Epithelial cell of proximal tubule (primary cell): Measurements from ENCODE around the gene PRR23A.

- RAMPAGE, long total RNA: no peak
- RRBS: no CpG with 5 or more reads among the region's 6 CpGs
Observed at GRCh38 chr3:138261473-138262259, 68.0 kb downstream of the NME9 start.

DNA sequence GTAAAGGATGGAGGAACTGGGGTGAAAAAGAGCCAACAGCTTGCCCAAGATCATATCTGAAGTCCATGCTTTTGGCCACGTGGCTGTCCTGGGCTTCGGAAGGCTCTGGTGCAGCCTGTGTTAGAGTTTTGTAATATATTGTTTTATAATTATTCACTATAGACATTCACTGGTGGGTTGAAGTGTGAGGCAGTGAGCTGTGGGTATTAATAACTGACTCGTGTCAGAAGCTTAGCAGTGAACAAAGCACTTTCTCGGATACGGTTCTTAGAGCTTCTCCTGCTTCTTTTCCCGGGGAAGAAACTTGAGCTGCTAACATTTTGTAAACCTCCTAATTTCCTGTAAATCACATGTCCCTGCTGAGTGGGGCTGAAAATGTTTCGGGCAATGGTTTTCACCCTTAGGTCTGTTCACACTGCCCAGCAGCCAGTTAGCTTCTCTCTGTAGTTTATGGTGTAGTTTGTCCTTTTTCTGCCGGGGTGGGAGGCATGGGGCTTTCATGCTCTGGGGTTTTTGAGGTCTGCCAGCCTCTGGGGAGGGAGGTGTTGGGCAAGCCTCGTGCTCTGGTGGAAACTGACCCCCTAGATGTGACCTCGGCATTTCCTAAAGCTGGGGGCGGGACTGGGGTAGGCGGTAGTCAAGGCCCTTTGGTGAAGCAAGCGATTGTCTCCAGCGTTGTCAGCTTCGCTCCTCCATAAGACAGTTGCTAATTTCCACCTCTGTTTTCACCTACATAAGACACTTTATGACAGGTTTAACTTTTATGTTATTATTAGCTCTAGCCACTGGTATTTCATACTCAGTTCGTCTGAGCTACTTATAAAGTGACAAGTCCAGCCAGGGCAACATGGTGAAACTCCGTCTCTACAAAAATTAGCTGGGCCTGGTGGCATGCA is 1.8 kb downstream of the MRAS start:
- RAMPAGE, long total RNA: no peak
- RRBS: no CpG with 5 or more reads among the region's 17 CpGs

GRCh38 chr3:138374693-138375092 is 26.3 kb downstream of the MRAS start:
- RAMPAGE, long total RNA: no peak
- RRBS: no CpG with 5 or more reads among the region's 2 CpGs

GRCh38 chr3:138535708-138536122 is 58.3 kb downstream of the CEP70 start:
- RAMPAGE, long total RNA: no peak
- RRBS: no CpG with 5 or more reads among the region's 1 CpG

DNA sequence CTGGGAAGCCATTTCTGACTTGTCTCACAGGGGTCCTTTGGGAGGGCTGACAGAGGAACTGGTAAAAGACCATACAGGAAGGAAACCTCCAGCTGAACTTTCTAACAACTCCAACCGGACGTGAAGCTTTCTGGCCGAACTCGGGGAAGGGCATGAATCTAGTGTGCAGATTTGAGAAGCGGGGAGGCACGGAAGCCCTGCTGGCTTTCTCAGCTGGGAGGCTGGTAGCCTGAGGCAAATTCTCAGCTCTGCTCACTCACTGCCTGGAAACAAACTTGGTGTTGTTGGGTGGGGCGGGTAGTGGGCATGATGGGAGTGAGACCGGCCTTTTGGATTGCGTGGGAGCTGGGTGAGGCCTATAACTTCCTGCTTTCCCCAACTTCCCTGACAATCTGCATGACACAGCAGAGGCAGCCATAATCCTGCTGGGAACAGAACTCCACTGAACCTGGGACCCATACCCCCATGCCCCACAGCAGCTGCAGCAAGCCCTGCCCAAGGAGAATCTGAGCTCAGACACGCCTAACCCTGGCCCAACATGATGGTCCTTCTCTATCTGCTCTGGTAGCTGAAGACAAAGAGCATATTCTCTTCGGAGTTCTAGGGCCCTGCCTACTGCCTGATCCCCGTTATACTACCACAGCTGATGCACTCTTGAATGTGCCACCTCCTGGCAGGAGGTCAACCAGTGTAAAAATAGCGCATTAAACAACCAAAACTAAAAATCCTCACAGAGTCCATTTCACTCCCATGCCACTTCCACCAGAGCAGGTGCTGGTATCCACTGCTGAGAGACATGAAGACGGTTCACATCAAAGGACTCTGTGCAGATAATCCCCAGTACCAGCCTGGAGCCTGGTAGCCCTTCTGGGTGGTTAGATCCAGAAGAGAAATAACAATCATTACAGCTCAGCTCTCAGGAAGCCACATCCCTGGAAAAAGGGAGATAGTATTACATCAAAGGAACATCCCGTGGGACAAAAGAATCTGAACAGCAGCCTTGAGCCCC is 44.7 kb downstream of the CEP70 start:
- RAMPAGE, long total RNA: no peak
- RRBS: no CpG with 5 or more reads among the region's 15 CpGs

GRCh38 chr3:138588611-138589026 is 5.4 kb downstream of the CEP70 start:
- RAMPAGE, long total RNA: no peak
- RRBS: no CpG with 5 or more reads among the region's 4 CpGs

GRCh38 chr3:138724369-138724873 is 110.3 kb downstream of the PIK3CB start:
- RAMPAGE, long total RNA: no peak
- RRBS: no CpG with 5 or more reads among the region's 6 CpGs

DNA sequence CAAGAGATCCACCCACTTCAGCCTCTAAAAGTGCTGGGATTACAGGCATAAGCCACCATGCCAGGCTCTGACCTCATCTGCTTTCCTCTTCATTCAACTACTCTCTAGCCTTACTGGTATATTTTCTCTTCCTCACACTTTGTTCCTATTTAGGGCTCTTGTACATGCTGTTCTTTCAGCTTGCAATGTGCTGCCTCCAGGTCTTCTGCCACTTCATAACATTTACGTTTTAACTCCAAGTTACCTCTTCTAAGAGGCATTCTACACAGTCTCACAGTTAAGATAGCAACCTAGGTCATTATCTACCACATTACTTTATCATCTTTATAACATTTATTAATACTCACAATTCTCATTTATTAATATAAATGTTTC is 34.8 kb downstream of the PIK3CB start:
- RAMPAGE, long total RNA: no peak
- RRBS: no CpG with 5 or more reads among the region's 1 CpG

GRCh38 chr3:138862960-138863897 is 28.5 kb upstream of the PIK3CB start:
- RAMPAGE, long total RNA: no peak
- RRBS: no CpG with 5 or more reads among the region's 11 CpGs

DNA sequence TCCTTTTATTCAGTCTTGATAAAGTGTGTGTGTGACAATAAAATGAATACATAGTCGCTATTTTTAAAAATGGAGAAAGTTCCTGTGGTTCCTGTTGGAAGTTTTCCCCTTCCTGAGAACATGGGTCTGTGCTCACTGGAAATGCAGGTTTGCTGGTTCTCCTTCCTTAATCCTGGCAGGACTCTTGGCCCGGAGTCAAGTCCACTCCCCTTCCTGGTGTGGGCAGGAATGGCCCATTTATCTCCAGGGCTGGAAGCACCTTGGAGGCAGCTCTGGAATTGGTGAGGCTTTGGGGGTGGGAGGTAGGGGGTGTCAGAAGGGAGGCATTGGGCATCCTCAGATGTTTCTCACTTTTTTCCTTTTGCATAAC is 30.1 kb downstream of the FOXL2 start:
- RAMPAGE, long total RNA: no peak
- RRBS: no CpG with 5 or more reads among the region's 2 CpGs

DNA sequence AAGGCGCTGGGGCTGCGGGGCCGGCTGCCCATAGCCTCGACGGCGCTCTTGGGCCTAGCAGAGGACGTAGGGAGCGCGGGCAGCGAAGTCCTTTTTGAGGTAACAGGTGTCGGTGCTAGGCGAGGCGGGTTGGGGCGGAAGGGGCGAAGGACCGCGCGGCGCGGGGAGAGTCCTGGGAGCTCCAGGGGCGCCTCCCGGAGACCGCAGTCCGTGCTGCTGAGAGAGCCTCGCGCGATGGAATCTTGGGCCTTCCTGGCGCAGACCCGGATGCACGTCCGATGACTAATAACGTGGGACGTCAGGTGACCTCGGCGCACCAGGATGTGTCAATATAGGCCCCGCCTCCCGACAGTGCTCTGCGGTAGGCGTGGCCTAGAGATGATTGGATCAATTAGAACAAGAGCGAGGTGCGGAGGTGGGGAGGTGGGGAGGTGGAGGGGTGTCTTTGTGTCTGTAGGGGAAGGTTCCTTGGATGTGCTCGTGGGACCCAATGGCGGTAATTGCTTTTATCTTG is at the start of gene PRR23A:
Gene PRR23A (minus strand): TSS at position 32 of the 514 bp plus-strand sequence.
- RAMPAGE, long total RNA: no peak
- RRBS: 73% methylated on average over 4 of the region's 43 CpGs

DNA sequence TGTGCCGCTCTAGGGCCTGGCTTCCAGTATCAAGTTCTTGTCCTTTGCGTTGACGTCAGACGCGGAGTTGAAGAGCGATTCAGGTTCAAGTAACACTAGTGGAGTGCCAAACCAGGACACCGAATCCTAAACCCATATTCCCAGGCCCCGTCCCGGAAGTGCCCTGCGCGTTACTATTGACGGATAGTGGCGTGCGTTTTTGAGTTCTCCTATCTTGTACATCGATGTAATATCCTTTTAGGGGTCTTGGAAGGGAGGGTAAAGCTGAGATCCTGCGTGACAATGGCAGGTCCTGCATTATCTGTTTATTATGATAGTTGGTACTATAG is 348 bp upstream of the PRR23C start:
- RAMPAGE, long total RNA: no peak
- RRBS: no CpG with 5 or more reads among the region's 16 CpGs

DNA sequence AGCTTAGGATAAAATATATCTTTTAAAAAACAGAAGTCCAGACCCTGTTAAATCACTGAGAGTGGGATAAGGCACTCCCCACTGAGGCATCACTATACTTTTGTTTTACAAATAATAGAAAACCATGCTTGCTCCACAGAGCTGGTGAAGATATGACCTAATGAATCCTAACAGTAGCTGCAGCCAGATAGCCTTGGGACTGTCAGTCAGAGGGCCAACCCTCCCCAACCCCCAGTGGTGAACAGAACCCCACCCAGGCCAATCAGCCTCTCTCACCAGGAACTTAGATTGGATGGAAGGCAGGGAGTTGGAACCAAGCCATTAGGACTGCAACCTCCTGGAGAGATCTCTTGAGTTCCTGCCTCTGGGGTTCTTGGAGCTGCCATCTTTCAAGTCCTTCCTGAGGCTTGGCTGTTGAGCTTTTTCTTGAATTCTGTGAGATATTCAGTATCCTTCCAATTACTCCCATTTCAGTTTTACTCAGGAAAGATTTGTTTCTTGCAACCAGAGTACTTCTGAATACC is 3.0 kb upstream of the MRPS22 start:
- RAMPAGE, long total RNA: no peak

GRCh38 chr3:139533086-139533350 is 6.5 kb downstream of the RBP1 start:
- RAMPAGE, long total RNA: no peak
- RRBS: no CpG with 5 or more reads among the region's 5 CpGs

DNA sequence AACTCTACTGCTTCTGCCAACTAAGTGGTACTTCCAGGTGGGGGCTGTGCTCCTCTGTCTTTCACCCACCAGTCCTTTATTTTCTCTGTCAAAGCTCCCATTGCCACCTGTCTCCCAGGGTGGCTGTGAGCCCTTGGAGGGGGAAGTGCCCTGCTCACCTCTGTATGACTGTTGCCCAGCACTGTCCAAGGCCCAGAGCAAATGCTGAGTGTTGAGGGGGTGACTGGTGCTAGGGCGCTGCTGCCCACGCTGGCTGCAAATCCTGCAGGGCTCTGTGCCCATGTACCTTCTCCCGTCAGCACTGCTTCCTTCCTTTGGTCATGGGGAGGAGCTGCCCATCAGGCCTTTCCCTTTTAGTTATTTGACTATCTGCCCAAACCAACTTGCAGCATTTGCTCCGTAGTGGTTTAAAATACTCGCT is 9.5 kb downstream of the CLSTN2 start:
- RAMPAGE, long total RNA: no peak
- RRBS: no CpG with 5 or more reads among the region's 5 CpGs

DNA sequence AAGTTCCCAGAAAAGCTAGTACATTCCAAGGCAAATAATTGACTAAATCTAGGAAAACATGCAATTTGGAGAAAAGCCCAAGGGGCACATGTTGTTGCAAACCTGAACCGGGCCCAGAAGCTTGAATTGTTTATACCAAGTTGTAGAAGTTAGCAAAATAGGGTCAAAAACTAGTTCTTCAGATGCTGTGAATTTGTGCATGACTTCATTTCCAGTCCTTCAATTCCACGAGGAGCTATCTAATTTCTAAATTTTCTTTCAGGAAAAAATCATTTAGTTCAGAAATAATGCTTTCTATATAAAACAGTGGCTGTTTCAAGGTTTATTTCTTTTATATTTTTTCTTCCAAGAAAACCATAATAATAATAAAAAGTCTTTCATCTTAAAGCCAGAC is 31.1 kb downstream of the TRIM42 start:
- RAMPAGE, long total RNA: no peak
- RRBS: no CpG with 5 or more reads among the region's 2 CpGs

- RAMPAGE, long total RNA: no peak
- RRBS: no CpG with 5 or more reads among the region's 12 CpGs
Observed at GRCh38 chr3:141238149-141238655, 6.6 kb downstream of the PXYLP1 start.

DNA sequence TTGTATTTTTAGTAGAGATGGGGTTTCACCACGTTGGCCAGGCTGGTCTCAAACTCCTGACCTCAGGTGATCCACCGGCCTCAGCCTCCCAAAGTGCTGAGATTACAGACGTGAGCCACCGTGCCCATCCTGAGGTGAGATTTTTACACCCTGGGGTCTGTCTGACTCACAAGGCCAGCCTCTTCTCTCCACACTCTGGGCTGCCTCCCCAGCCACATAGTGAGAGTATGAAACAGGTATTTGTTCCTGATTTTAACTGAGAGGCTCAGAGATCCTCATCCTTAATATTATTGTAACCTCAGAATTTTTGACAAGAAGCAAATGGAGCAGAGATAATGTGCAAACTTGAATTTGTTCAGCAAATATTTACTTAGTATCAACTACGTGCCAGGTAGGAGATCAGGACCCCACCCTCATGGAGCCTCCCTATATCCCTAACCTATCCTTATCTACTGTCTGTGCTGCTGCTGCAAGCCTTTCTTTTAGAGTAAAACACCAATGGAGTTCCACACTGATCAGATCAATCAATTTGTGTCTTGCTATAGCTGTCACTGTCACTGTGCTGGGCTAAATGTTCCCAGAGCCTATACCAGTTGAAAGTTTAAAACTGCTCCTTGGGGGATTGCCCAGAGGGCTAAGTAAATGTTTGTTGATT is 41.0 kb downstream of the ZBTB38 start:
- RAMPAGE, long total RNA: no peak
- RRBS: no CpG with 5 or more reads among the region's 5 CpGs

- RAMPAGE, long total RNA: no peak
- RRBS: no CpG with 5 or more reads among the region's 8 CpGs
Observed at GRCh38 chr3:141413777-141414382, 45.6 kb downstream of the ZBTB38 start.

DNA sequence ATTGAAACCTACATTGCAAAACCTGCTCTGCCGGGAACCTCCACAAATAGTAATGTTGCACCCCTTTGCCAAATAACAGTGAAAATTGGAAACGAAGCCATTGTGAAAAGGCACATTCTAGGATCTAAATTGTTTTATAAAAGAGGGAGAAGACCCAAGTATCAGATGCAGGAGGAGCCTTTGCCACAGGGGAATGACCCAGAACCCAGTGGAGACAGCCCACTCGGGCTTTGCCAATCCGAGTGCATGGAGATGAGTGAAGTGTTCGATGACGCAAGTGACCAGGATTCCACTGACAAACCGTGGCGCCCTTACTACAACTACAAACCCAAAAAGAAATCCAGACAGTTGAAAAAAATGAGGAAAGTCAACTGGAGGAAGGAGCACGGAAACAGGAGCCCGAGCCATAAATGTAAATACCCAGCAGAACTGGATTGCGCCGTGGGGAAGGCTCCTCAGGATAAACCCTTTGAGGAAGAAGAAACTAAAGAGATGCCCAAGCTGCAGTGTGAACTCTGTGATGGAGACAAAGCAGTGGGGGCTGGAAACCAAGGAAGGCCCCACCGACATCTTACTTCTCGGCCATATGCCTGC is 41.9 kb upstream of the RASA2 start:
- RAMPAGE, long total RNA: no peak
- RRBS: 92% methylated on average over 1 of the region's 14 CpGs